Pulmonary lymph node (tissue), 1 donor: ENCODE data around the genes PTPN2, POTEC and ANKRD30B.

DNA sequence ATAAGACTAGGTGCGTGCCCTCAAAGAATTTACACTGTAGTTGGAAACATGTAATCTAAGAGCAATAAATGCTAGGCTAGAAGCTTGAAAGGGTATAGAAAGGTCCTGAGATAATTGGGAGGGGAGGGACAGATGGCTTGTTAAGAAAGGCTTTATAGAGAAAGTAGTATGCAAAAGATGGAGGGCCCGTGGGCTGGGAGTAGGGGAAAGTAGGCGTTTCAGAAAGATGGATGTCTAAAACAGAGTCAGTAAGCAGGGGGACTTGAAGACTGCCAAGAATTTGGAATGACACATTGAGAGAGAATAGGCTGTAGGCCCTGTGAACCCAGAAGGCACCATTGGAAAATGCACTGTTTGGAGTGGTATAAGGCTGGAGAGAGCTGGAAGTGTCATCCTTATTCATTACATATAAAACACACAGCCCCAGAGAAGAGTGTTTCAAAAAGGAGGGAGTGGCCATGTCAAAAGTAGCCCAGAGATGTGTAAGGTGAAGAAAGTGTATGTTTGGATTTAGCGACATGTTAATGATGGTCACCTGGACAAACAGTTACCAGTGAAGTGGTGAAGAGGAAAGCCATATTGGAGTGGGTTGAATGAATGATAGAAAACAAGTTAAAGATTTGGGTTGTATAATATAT is 925 bp downstream of the PSMG2 start:
- PRO-cap: no peak

- PRO-cap: bidirectional peak, plus-strand start at chr18:12884319, minus-strand start at chr18:12884208; bidirectional peak, plus-strand start at chr18:12884545, minus-strand start at chr18:12884604
Measured at GRCh38 chr18:12884146-12884927, at the start of gene PTPN2. Gene PTPN2 (minus strand): TSS chr18:12884237.

- PRO-cap: no peak
Measured at GRCh38 chr18:12910798-12911668, 27.0 kb upstream of the PTPN2 start.

DNA sequence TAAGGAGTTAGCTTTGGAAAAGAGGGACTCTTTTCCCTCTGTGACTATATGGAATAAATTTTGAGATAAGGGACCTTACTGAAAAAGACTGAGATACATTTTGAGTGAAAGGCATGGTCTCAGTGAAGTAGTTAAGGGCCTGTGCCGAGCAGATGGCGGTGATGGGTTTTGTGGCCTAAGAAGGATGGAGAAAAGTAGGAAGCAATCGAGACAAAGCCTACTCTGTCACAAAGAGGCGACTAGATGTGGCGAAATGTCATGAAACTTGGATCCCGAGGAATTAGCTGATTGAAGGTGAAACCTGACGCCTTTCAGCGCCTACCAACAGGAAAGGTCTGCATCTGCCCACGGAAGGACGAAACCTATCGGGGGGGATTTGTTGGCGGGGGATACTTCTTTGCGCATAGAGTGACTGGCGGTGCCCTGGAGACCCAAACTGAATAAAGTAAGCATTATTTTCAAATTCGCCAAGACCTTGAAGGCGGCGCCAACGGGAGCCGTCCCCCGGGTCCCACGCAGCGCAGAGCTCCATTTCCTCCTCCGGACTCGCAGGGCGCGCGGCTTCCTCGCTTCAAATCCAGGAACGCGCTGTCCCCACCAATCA is 462 bp upstream of the CEP192 start:
- PRO-cap: bidirectional peak, plus-strand start outside the sequence, minus-strand start at position 548 of the sequence

DNA sequence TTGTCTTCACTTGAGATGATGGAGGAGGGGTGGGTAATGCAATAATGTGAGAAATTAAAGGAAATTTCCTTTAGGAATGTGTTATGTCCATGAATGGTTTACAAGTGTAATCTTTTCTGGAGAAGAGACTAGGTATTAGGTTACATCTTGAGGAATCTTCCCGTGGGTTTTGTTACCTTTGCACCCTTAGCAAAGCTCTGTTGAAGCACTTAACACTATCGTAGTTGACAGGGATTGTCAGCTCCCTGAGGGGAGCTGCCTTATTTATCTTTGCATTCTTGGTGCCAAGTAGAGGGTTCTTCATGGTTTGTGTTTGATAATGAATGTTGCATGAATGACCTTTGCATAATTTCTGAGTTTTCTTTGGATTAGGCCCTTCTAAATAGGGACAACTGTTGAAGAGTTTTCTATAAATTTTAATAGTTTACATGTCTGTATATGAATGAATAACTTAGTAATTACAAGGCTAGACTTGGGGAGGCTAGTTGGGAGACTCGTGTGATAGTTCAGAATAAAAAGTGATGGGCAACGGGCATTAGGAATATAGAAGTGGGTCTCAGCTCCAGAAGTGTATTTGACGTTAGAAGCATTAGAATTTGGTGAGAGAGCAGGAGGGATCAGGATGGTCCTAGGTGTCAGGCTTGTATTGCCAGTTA is 1.5 kb downstream of the CEP192 start:
- PRO-cap: no peak

GRCh38 chr18:13136005-13136536 is 82.5 kb upstream of the LDLRAD4 start:
- PRO-cap: no peak

DNA sequence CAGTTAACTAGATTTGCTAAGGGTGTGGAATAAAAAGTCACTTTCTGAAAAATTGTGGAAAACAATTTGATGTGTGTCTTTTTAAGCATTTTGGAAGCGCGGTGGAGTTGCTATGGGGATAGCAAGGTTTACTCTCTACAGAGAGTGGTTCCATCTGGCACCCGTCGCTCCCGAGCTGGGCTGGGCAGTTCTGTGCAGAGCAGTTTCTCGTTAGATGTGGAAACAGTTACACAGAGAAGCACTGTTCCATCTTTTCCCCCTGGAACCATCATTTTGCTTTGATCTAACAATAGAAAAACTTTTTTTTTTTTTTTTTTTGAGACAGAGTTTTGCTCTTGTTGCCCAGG is 17.4 kb downstream of the LDLRAD4 start:
- PRO-cap: no peak

- PRO-cap: no peak
Measured at GRCh38 chr18:13376129-13376593, 157.6 kb downstream of the LDLRAD4 start.

- PRO-cap: no peak
Measured at GRCh38 chr18:13399973-13400474, 181.5 kb downstream of the LDLRAD4 start.

DNA sequence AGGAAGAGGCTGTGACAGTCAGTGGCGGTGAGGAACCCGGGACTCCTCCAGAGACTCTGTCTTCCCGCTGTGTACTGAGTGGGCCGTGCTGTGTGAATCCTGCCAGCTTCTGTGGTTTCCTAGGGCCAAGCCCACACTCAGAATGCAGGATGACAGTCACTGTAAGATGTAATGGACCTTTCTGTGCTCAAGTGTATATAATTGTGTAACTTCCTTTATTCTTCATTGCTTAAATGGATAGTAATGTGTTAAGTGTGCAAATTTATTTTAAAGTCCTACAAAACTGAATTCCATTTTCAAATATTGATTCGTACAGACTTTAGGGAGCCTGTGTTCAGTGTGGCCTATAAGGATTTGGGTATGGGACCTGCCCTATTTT is 218.6 kb downstream of the LDLRAD4 start:
- PRO-cap: no peak

- PRO-cap: no peak
Measured at GRCh38 chr18:13447269-13448483, 229.1 kb downstream of the LDLRAD4 start.

- PRO-cap: no peak
Measured at GRCh38 chr18:13481579-13482111, 244.7 kb downstream of the FAM210A start.

GRCh38 chr18:13538817-13539493 is 187.4 kb downstream of the FAM210A start:
- PRO-cap: bidirectional peak, plus-strand start at chr18:13539327, minus-strand start at chr18:13539286

DNA sequence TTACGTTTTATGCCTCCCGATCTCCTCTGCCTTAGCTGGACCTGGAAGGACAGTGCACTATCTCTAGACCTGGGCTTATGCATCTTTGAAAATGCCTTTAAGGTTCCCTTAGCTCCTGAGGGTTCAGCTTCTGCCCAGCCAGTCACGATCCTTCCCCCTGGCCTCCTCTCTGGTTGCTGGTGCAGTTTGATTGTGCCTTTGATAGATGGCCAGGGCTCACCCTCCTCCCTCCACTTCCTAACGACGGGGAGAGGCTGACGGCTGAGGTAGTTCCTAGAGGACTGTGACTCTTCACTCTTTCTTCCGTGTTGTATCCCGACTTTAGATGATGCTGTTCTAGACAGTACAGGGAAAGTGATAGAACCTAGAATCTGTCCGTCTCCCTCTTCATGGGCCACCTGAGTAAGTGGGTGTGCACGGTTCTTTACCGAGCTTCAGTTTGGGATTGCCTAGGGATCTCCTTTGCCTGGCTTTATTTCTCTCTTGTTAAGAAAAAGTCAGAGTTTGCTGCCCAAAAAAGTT is 173.9 kb downstream of the FAM210A start:
- PRO-cap: no peak

- PRO-cap: no peak
Measured at GRCh38 chr18:13678886-13679496, 47.4 kb downstream of the FAM210A start.

GRCh38 chr18:13734433-13734889 is 8.0 kb downstream of the RNMT start:
- PRO-cap: no peak

DNA sequence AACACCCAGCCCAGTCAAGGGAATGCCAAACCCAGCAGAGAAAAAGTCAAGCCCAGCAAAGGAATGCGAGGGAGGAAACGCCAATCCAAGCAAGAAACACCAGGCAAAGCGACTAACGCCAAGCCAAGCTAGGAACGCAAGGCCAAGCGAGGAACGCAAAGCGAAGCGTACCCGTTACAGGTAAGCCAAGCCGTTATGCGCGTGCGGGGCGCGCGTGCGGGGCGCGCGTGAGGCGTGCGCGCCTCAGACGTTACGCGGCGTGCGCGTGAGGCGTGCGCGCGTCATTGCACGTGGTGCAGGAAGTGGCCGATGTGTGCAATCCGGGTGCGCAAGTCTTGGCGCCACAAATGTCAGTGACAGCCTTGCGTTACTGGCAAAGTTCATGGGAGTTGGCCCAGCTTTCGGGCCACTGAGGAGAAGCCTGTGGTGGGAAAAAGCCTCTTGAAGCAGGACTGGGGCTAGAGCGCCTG is at the start of gene POTEC:
POTEC (minus strand) TSS at position 197 of the 470 bp plus-strand sequence.
- PRO-cap: no peak

- PRO-cap: no peak
Measured at GRCh38 chr18:14747353-14748527, at the start of gene ANKRD30B. Gene ANKRD30B (plus strand): TSS chr18:14748172.

GRCh38 chr18:14941214-14941550 is 193.2 kb downstream of the ANKRD30B start:
- PRO-cap: no peak

DNA sequence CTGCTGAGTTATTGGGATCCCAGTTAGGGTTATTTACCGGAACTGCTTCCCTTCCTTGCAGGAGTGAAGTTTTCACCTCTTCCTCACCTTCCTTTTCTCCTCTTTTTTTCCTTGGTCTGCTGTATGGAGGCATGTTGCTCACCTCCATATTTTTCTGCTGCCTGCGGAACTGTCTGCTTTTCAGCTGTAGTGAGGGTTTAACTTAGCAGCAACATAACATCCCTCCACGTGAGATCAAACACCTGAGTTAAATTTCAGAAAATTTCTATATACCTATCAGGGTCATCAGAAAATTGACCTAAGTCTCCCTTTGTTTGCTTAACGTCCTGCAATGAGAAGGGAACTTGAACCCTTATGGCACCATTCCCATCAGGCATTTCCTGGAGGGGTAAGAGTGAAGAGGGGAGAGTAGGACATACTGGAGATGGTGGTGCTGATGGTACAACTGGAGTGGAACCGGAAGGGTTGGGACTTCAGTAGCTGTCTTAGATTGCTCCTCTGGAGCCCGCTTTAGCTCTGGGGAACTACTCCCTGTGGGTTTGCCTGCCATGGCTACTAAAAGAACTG is 32.4 kb downstream of the ROCK1 start:
- PRO-cap: no peak